HepG2 (cell line): ENCODE measurements around the gene DIABLO.

DNA sequence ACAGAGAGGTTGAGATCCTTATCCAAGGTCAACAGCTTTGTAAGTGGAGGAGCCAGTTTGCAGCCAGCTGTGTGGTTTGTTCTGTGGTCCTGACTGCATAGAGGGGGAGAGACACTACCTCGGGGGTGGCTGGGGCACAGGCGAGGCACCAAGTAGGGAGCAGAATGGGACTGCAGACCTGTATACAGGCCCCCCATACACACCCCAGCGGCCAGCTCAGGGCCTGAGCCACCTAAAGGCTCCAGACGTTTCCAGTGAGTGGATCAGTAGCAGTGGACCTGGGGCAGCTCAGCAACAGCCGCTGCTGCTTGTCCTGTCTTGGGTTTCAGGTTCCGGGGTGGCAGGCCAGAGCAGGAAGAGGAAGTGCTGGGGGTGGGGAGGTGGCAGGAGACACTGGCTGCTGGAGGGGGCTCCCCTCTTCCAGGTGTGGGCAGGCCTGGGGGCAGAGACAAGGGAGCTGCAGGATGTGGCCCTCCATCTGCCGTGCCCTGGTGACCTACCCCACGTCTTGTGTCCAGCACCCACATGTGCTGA, 32.1 kb downstream of the MORN3 start:
- RRBS, 2 experiments = no CpG with 5 or more reads among the region's 8 CpGs
CAGE:
- cytosol, long polyA minus RNA = no peak
- cytosol, long polyA plus RNA = no peak
- long polyA plus RNA = no peak
- nucleus, long polyA minus RNA = no peak
- nucleus, long polyA plus RNA = no peak

DNA sequence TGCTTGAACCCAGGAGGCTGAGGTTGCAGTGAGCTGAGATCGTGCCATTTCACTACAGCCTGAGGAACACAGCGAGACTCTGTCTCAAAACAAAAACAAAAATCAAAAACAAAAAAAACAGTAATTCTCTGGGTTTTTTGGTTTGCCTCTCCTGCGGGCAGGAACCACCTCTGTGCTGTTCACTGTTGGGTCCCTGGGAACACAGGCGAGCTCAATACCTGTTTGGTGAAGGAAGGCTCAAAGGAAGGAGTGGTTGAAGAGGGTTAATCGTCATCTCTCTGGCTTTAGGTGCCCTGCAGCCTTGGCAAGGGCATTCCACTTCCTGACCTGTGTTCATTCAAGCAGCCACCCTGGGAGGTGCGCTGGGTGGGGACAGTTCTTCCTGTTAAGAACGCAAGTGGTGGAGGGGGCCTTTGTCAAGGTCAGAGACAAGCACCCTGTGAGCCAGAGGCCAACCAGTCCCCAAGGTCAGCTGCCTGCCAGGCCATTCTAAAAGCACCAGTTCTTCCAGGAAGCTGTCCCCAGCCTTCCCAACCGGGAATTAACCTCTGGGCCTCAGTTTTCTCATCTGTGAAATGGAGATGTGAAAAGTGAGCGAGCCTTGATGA, 6.4 kb downstream of the RHOF start:
- RRBS, 2 experiments = no CpG with 5 or more reads among the region's 9 CpGs
CAGE:
- cytosol, long polyA minus RNA = no peak
- cytosol, long polyA plus RNA = no peak
- long polyA plus RNA = no peak
- nucleus, long polyA minus RNA = no peak
- nucleus, long polyA plus RNA = no peak

DNA sequence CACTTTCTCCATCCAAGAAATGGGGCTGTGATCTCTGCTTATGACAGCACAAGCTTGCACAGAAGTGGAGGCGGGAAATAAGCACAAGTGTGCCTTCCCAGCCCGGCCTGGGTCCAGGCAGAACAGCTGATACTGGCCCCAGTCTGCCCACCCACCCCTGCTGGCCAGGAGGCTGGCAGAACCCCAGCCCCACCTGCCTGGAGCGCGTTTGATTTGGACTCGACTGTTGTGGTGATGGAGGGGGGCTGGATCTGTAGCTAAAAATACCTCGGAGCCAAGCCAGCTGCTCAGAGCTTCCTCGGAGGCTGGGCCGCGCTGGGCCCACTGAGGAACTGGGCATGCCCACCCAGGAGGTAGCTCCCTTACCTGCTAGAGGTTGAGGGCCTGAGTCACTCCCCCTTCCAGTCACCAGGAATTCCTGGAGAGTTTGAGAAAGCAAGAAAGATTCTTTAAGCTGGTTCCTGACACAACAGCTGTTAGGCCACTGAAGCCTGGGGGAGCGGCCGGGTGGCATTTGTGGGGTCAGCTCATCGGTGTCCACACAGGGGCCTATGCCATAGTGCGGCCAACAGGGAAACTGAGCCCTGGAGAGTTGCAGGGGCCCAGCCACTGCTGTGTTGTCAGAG, 2.5 kb upstream of the RHOF start:
- RRBS, 2 experiments = no CpG with 5 or more reads among the region's 13 CpGs
CAGE:
- cytosol, long polyA minus RNA = no peak
- cytosol, long polyA plus RNA = no peak
- long polyA plus RNA = no peak
- nucleus, long polyA minus RNA = no peak
- nucleus, long polyA plus RNA = no peak

GRCh38 chr12:121796825-121797898, 3.7 kb upstream of the RHOF start:
- RRBS, 2 experiments = 1 to 2% methylated on average over 9 to 11 of the region's 42 CpGs
CAGE:
- cytosol, long polyA minus RNA = no peak
- cytosol, long polyA plus RNA = no peak
- long polyA plus RNA = no peak
- nucleus, long polyA minus RNA = no peak
- nucleus, long polyA plus RNA = no peak

- RRBS, 2 experiments = no CpG with 5 or more reads among the region's 15 CpGs
CAGE:
- cytosol, long polyA minus RNA = no peak
- cytosol, long polyA plus RNA = no peak
- long polyA plus RNA = no peak
- nucleus, long polyA minus RNA = no peak
- nucleus, long polyA plus RNA = no peak
Measured at GRCh38 chr12:121992056-121992639, 29.5 kb upstream of the BCL7A start.

DNA sequence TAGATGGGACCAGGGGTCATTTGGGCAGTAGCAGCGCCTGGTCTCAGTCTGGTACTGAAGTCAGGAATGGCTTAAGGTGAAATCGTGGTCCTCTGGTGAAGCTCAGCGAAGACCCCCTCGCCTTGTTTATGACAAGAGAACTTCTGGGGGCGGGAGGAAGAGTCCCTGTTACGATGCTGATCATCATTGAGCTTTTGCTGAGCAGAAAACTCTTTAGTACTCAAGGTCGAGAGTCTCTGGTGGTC, 678 bp upstream of the BCL7A start:
- RRBS, 2 experiments = no CpG with 5 or more reads among the region's 7 CpGs
CAGE:
- cytosol, long polyA minus RNA = no peak
- cytosol, long polyA plus RNA = no peak
- long polyA plus RNA = no peak
- nucleus, long polyA minus RNA = no peak
- nucleus, long polyA plus RNA = no peak

DNA sequence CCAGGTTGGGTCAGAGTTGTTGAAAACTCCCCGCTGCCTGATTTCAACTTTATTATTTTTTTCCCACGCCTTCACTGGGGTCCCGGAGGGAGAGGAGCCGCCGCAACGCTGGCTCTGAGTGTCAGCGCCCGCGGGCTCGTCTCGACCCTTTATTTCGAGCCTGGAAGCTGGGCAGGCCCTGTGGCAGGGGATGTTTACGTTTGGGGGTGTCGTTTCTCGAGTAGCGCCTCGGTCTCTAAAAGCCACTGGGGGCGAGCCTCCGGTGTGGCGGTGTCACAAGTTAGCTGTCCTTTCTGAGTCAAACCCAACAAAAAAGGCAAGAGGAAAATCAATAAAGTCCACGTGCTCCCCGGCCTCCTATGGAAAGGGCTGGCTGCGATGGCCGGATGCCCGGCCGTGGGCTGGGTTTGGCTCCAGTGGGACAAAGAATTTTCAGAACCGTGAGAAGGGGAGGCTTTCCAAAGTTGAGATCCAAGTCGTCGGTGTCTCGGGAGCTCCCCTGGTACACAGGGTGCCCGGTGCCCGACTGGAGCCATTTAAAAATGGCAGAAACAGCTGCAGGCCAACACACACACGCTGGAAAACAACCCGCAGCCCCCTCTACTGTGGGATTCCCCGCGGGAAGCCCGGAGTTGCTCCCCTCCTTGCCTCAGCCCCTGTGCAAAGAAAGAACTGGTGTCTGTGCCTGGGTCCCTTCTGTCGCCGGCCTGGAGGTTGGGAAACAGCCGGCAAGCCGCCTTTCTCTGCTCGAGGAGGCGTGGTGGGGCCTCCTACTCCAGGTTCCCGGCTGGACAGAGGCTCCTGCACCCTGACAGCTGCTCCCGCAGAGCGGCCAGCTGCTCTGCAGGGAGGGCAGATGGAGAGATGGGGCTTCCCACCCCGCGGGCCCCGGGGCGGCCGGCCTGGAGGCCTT, 1.8 kb downstream of the BCL7A start:
- RRBS, 2 experiments = 1 to 2% methylated on average over 17 to 19 of the region's 51 CpGs
CAGE:
- cytosol, long polyA minus RNA = no peak
- cytosol, long polyA plus RNA = no peak
- long polyA plus RNA = no peak
- nucleus, long polyA minus RNA = no peak
- nucleus, long polyA plus RNA = no peak

DNA sequence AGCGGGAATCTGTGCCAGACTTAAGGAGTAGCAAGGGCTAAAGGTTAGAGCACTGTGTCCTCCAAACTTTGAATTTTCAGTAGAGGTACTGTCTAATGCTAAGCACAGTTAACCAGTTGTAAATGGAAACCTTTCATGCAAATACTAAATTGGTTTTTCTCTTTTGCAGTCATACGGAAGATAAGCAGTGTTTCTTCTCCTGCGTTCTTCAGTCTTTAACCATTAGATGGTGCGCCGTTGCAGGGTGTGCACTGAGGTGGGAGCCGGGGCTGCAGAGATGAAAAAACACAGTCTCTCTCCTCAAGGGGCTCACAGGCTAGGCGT, 5.1 kb downstream of the MLXIP start:
- RRBS, 2 experiments = no CpG with 5 or more reads among the region's 7 CpGs
CAGE:
- cytosol, long polyA minus RNA = no peak
- cytosol, long polyA plus RNA = no peak
- long polyA plus RNA = no peak
- nucleus, long polyA minus RNA = no peak
- nucleus, long polyA plus RNA = no peak

GRCh38 chr12:122135101-122135862, 38.7 kb downstream of the IL31 start:
- RRBS, 2 experiments = 97 to 99% methylated on average over 8 of the region's 25 CpGs
CAGE:
- cytosol, long polyA minus RNA = no peak
- cytosol, long polyA plus RNA = no peak
- long polyA plus RNA = no peak
- nucleus, long polyA minus RNA = no peak
- nucleus, long polyA plus RNA = no peak

GRCh38 chr12:122225436-122225516, 576 bp downstream of the DIABLO start:
- RRBS, 2 experiments = no CpG with 5 or more reads among the region's 3 CpGs
CAGE:
- cytosol, long polyA minus RNA = no peak
- cytosol, long polyA plus RNA = no peak
- long polyA plus RNA = no peak
- nucleus, long polyA minus RNA = no peak
- nucleus, long polyA plus RNA = no peak

DNA sequence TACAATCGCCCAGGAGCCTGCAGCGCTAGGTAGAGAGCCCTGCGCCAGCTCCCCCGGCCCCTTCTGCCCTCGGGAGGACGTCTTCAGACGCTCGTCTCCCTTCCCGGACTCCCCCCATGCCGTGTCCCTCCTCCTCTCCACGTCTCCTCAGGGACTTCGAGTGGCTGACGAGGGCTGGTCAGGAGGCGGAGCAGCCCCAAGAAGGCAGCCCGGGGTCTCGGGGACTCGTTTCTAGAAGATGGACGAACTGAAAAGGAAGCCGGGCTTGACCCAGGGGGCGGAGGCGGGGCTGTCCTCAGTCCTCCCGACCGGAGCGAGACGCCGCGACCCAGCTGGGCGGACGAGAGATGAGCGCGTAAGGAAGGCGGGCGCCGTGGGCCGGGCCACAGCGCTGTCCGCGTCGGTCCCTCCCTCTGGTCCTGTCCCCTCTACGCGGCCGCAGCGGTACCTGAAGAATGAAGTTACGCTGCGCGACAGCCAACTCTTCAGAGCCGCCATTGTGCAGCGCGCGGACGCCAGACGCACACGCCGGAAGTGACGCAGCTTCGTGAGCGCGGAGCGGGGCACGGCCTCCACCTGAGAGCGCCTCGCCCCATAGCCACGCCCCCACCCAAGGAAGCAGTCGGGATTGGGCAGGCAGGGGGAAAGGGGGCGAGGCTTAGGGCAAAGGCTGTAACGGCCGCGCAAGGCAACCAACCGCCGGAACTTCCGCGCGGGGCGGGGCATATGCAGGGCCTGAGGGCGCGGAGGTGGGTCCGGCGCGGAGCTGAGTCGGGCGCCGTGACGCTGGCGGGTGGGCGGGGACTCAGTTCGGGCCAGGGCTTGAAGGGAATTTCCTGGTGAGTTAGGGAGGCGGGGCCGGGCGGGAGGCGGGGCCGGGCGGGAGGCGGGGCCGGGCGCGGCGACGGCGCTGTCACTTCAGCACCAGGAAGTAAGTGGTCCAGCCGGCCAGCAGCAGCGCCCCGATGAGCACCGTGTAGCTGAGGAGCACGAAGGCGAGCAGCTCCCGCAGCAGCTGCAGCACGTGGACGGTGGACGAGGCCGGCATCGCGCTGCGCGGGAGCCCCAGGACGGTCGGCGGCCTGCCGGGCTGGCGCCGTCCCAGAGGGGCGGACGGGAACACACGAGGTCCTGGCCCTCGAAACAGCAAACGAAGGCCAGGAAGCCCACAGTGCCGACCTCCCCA, at the start of gene DIABLO:
Gene DIABLO, minus strand, starts transcription at position 536 of the 1,186 bp plus-strand sequence.
- RRBS, 2 experiments = 2 to 3% methylated on average over 50 to 65 of the region's 126 CpGs
CAGE:
- cytosol, long polyA minus RNA = no peak
- cytosol, long polyA plus RNA = no peak
- long polyA plus RNA = start-site peak on the minus strand centred at position 518 of the sequence, 20 bp wide, 115 and 285 reads in 2 replicates
- nucleus, long polyA minus RNA = no peak
- nucleus, long polyA plus RNA = no peak

- RRBS, 2 experiments = no CpG with 5 or more reads among the region's 9 CpGs
CAGE:
- cytosol, long polyA minus RNA = no peak
- cytosol, long polyA plus RNA = no peak
- long polyA plus RNA = no peak
- nucleus, long polyA minus RNA = no peak
- nucleus, long polyA plus RNA = no peak
Measured at GRCh38 chr12:122363732-122364273, 58.7 kb downstream of the CLIP1 start.

DNA sequence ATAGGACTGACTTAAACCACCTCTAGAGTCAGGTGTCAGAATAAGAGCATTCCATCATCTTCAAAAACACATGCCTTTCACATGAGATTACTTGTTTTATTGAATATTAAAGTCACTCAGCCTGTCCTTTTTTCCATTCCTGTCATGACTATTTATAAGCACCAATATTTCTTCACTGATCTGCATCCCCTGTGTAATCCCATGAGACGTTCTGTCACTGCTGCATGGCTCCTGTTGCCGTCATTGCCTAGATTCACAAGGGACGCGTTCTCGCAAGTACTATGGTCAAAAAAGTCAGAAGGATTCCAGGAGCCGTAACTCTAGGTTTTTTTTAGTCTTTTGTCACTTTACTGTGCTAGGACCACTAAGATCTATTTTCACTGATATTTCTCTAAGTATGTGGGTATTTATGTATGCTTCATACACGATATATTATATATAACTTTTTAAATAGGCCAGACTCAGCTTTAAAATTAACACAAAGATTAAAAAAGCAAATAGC, 17.4 kb downstream of the CLIP1 start:
- RRBS, 2 experiments = no CpG with 5 or more reads among the region's 7 CpGs
CAGE:
- cytosol, long polyA minus RNA = no peak
- cytosol, long polyA plus RNA = no peak
- long polyA plus RNA = no peak
- nucleus, long polyA minus RNA = no peak
- nucleus, long polyA plus RNA = no peak

GRCh38 chr12:122420942-122421234, 1.6 kb downstream of the CLIP1 start:
- RRBS, 2 experiments = no CpG with 5 or more reads among the region's 4 CpGs
CAGE:
- cytosol, long polyA minus RNA = no peak
- cytosol, long polyA plus RNA = no peak
- long polyA plus RNA = no peak
- nucleus, long polyA minus RNA = no peak
- nucleus, long polyA plus RNA = no peak

DNA sequence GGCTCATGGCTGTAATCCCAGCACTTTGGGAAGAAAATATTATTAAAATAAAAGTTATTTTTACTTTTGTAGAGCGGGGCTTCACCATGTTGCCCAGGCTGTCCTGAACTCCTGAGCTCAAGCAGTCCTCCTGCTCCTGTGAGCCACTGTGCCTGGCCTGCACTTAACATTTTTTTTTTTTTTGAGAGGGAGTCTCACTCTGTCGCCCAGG, 35.0 kb downstream of the ZCCHC8 start:
- RRBS, 2 experiments = no CpG with 5 or more reads among the region's 2 CpGs
CAGE:
- cytosol, long polyA minus RNA = no peak
- cytosol, long polyA plus RNA = no peak
- long polyA plus RNA = no peak
- nucleus, long polyA minus RNA = no peak
- nucleus, long polyA plus RNA = no peak

DNA sequence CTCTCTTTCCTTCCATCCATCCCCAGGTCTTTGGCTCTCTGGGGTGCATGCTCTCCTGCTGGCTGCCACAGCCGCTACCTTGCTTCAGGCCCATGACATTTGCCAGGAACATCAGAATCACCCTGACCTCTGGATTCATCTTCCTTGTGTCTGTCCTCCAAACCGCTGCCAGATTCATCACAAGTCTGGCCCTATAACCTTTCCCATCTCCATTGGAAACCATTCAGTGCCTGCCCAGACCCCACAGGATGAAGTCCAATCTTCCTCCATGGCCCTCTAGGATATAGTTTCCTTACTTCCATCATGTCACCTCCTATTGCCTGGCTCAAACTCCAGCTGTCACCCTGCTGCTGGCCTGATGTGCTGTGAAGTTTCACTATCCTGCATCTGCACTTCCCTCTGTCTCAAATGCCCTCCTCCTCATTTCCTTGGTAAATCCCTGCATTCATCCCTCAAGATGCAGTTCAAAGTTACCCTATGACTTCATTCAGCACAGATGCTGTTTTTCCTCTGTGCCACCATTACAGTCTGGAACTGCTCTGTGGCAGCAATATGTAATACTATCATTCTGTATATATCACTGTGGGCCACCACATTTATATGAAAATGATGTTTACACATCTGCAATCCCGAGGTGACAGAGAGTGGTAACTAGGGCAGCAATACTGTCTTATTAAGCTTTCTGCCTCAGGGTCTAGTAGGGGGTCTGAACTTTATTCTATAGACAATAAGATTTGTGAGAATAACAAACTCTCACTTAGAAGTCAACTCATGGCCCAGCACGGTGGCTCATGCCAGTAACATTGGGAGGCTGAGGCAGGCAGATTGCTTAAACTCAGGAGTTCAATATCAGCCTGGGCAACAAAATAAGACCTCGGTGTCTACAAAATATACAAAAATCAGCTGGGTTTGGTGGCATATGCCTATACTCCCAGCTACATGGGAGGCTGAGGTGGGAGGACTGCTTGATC, 24.9 kb downstream of the ZCCHC8 start:
- RRBS, 2 experiments = no CpG with 5 or more reads among the region's 5 CpGs
CAGE:
- cytosol, long polyA minus RNA = no peak
- cytosol, long polyA plus RNA = no peak
- long polyA plus RNA = no peak
- nucleus, long polyA minus RNA = no peak
- nucleus, long polyA plus RNA = no peak

GRCh38 chr12:122483723-122484625, 16.8 kb downstream of the ZCCHC8 start:
- RRBS, 2 experiments = no CpG with 5 or more reads among the region's 7 CpGs
CAGE:
- cytosol, long polyA minus RNA = no peak
- cytosol, long polyA plus RNA = no peak
- long polyA plus RNA = no peak
- nucleus, long polyA minus RNA = no peak
- nucleus, long polyA plus RNA = no peak

- RRBS, 2 experiments = no CpG with 5 or more reads among the region's 5 CpGs
CAGE:
- cytosol, long polyA minus RNA = no peak
- cytosol, long polyA plus RNA = no peak
- long polyA plus RNA = no peak
- nucleus, long polyA minus RNA = no peak
- nucleus, long polyA plus RNA = no peak
Measured at GRCh38 chr12:122520672-122521226, 6.0 kb downstream of the RSRC2 start.

- RRBS, 2 experiments = no CpG with 5 or more reads among the region's 6 CpGs
CAGE:
- cytosol, long polyA minus RNA = no peak
- cytosol, long polyA plus RNA = no peak
- long polyA plus RNA = no peak
- nucleus, long polyA minus RNA = no peak
- nucleus, long polyA plus RNA = no peak
Measured at GRCh38 chr12:122681734-122682237, 21.4 kb downstream of the HCAR2 start.

- RRBS, 2 experiments = 18 to 28% methylated on average over 6 to 10 of the region's 56 CpGs
CAGE:
- cytosol, long polyA minus RNA = no peak
- cytosol, long polyA plus RNA = no peak
- long polyA plus RNA = no peak
- nucleus, long polyA minus RNA = no peak
- nucleus, long polyA plus RNA = no peak
Measured at GRCh38 chr12:122866231-122867424, 29.3 kb downstream of the VPS37B start.